Aorta (tissue), 1 donor: ENCODE results near the genes SLAIN1 and SLITRK5.

- PRO-cap: no peak
Observed at GRCh38 chr13:75837906-75838264, 201.8 kb downstream of the LMO7 start.

DNA sequence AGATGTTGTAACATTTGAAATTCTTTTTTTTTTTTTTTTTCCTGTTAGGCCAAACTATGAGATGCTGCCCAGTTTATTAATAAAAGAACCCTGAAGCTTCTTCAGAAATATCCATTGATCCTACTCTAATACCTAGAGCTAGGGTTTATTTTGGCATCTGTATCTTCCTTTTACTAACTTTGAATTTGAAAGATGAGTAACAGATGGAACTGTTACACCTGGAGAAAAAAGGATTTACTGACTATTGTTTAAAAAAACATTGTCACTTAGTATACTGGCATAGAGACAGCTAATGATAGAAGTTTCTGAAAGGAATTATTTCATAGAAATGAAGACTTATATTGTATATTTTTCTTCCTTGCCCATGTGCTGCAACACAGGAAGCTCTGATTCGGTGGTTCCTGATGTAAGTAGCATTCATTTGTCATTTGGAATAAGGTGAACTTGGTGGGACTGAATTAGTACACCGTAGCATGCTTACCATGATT, 203.6 kb downstream of the LMO7 start:
- PRO-cap: no peak

DNA sequence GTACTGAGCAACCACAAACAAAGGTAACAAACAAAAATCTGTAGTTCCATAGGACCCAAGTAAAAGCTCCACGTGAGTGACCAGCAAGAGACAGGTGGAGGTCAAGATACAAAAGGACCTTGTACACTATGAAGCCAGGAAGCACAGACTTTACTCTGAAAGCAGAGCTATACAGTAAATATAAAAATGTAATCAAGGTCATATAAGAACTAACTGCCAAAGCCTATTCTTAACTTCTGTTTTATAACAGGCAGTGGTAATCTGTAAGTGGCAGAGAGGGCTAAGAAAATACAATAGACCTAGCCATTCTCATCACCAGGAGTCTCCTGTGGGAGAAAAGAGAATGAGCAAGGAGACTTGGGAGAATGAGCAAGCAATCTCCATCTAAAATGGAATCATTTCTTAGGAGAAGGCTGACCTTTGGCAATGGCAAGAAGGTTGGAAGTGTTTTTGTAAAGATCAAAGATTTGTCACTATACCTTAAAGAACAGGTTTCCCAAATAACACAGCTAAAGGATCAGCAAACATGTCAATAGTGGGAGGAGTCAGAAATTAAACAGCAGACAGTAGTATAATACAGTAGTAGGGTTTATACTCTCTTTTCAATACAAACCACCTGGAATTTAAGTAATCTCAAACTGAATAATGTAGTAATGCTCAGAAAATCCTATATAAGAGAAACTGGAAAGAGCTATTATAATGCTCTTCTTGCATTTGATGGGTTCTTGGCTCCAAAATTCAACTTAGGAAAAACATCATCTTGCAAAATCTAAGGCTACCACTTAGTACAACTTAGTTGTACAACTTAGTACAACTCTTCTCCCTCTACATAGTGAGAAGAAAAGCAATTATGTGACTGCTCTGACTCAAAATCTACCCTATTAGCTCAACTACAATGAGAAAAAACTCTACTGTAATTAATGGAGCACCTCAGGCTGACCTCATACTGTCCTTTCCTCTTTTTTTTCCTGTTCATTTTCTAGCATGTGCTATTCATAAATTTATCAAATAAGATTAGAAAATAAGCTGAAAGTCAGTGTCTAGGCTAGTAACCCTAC, 12.4 kb downstream of the FBXL3 start:
- PRO-cap: no peak

- PRO-cap: no peak
Observed at GRCh38 chr13:77050375-77051188, 23.6 kb upstream of the FBXL3 start.

GRCh38 chr13:77109294-77109807, 82.4 kb upstream of the FBXL3 start:
- PRO-cap: no peak

- PRO-cap: no peak
Observed at GRCh38 chr13:77132754-77133319, 105.9 kb upstream of the FBXL3 start.

DNA sequence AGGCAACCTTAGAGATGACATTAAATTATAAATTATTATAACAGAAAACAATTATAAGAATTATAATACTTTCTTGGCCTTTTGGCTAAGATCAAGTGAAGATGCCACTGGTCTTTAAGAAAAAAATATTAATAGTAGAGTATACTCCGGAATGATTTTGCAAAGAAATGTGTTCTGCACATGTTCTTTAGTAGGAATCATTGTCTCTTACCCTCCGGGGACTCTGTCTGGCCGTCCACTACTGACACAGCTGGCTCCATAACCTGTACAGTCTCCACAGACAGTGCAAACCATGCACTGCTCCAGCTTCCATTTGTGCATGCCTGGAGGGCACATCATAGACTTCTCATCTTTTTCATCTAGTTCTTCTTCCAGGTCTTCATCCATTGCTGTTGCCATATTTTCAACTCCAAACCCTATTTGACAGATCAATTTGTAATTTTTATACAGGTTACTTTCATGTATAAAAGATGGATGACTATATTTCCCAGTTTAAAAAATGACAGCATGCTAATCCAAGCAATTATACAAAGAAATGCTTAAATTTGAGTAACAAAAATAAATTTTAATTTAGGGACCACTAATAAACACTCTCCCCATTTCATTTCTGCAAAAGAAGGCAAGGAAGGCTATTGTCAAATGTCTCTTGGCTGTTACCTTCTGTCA, 75.8 kb downstream of the MYCBP2 start:
- PRO-cap: no peak

DNA sequence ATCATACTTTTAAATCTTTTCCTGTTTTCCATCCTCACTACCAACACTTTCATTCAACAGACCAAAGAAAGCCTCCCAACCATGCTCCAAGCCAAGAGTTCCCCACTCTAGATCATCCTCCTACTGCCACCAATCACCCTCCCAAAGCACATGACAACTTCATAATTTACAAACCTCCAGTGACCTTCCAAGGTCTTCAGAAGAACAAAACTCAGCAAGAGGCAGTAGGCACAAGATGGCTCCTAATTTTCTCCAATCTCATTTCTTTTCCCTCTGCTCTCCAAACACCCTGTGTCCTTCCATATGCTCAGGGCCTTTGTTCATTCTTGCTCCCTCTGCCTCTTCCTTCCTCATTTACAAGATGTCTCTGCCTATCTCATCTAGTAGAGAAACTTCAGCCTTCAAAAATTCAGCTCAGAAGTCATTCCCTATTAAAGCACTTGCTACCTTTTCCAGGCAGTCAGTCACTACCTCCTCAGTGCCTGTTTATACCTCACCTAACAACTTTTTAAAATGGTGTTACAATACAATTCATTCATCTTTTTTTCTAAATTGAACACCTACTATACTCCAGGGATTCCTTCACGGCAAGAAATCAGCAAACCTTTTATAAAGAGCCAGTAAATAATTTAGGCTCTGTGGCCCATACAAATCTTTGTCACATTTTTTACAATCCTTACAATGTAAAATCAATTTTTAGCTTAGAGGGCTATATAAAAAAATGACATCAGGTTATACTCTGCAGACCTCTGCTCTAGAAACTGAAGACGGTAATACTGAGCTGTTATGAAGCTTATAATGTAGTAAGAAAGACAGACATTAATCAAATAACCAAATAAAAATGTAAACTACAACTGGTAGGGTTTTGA, 75.1 kb downstream of the MYCBP2 start:
- PRO-cap: no peak

- PRO-cap: no peak
Observed at GRCh38 chr13:77261114-77261648, 65.7 kb downstream of the MYCBP2 start.

GRCh38 chr13:77325886-77326227, 1.0 kb downstream of the MYCBP2 start:
- PRO-cap: no peak

- PRO-cap: bidirectional peak, plus-strand start at chr13:77697717, minus-strand start at chr13:77697413
Observed at GRCh38 chr13:77697025-77697776, at the start of gene SLAIN1. Gene SLAIN1 (plus strand): TSS chr13:77697687.

DNA sequence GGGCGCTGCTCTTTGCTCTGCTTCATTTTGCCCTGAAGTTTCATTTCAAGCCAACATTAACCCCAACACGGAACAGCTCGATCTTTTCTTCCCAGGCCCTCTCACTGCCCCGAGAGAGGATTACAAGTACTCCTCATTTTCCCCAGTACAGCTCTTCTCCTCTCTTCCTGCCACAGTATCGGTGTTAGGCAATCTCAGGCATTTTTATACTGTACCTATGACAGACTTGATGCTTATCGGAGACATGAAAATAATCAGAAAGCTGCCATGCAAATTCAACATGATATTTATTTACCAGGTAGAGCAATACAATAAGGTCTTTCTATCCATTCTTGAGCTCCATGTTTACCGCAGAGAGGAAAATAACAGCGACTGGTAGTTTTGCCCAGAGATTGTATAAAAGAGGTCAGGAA, 1.3 kb upstream of the EDNRB start:
- PRO-cap: no peak

DNA sequence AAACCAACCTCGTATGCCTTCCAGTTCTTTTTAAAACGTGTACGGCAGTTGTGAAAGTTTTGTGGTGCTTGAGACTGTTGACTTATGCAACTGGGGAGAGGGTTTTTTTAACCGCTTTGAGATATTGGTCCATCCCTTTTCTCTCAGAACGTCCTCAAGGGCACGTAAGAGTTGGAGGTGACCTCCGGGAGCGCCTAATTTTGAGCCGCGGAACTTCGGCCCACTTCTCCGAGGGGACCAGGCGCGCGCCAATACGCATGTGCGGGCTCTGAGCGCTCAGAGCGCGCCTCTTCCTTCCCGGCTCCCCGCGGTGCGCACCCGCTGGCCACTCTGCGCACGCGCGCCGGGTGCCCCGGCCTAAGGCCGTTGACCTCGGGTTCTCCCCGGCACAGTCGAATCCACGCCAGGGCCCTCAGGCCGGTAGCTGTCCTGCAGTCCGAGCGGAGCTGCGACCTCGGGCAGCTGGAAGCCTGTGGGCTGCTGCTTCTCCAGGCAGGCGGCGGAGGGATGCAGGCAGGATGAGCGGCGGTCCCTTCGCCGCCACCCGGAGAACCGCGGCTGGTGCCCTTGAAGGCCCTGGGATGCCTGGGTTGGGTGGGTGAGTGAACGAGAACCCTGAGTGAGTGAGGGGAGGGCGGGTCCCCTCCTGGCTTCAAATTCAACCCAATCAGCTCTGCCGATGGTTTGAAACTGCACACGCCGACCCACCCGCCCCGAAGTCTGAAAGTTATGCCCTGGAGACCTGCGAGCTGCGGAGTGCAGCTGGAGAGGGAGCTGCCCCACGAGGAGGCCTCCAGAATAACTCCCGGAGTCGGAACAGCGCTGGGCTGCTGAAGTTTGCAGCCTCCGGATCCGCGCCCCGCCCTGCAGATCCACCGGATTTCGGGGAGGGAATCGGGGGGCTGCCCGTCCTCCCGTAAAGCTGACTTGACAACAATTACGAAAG, 7.3 kb downstream of the POU4F1 start:
- PRO-cap: no peak

GRCh38 chr13:79402006-79402399, 4.1 kb downstream of the RBM26 start:
- PRO-cap: no peak

DNA sequence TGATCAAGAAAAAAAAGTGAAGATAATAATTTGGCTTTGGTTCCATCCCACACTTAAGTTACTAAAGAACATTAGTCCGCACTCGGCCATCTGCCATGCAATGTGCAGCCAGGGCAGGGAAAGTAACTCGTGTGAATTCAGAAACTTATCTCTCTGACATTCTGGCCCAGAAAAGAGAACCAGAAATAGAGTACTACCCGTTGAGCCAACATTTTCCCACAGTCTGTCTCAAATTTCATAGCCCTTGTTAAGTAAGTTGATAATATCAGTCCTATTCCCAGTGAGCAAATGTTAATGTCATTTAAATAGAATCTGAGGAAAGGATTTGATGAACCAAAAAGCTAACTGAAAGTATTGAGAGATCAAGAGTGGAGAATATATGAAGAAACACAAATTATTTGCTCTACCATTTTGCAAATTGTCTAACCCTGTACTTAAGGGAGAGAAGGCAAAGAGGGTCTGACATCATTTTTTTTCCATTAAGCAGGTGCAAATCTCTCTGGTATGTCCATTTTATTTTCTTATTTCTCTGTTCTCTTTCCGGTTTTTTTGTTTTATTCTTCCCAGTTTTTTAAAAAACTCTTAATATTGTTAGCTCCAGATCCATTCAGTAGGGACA, 156.3 kb downstream of the NDFIP2 start:
- PRO-cap: no peak

DNA sequence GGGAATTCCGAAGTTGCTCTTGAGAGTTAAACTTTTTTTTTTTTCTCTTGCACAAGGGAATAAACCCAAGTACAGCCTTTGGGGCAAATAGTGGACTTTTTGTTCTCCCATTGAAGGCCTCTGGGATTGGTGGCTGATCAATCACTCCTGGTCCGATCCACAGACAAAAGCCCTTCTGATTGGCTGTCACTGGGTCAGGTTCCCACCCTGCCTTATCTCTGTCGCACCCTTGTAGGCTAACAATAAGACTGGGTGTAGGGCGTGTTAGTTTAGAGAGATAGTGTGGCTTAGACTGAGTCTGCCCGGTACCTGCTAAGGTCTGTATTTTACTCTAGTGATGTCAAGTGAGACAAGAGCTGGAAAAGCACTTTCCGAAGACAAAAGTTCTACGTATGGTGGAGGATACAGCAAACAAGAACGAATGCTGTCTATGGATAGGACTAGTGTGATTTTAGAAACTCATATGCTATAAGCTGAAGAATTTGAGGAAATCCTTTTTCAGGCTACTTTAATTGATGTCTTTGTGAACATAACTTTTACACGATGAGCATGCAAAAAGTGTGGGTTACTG, 380.9 kb downstream of the NDFIP2 start:
- PRO-cap: no peak

GRCh38 chr13:79988989-79989590, 351.8 kb downstream of the SPRY2 start:
- PRO-cap: no peak

- PRO-cap: no peak
Observed at GRCh38 chr13:80400135-80400640, 59.3 kb upstream of the SPRY2 start.

- PRO-cap: no peak
Observed at GRCh38 chr13:80454032-80454516, 113.1 kb upstream of the SPRY2 start.

DNA sequence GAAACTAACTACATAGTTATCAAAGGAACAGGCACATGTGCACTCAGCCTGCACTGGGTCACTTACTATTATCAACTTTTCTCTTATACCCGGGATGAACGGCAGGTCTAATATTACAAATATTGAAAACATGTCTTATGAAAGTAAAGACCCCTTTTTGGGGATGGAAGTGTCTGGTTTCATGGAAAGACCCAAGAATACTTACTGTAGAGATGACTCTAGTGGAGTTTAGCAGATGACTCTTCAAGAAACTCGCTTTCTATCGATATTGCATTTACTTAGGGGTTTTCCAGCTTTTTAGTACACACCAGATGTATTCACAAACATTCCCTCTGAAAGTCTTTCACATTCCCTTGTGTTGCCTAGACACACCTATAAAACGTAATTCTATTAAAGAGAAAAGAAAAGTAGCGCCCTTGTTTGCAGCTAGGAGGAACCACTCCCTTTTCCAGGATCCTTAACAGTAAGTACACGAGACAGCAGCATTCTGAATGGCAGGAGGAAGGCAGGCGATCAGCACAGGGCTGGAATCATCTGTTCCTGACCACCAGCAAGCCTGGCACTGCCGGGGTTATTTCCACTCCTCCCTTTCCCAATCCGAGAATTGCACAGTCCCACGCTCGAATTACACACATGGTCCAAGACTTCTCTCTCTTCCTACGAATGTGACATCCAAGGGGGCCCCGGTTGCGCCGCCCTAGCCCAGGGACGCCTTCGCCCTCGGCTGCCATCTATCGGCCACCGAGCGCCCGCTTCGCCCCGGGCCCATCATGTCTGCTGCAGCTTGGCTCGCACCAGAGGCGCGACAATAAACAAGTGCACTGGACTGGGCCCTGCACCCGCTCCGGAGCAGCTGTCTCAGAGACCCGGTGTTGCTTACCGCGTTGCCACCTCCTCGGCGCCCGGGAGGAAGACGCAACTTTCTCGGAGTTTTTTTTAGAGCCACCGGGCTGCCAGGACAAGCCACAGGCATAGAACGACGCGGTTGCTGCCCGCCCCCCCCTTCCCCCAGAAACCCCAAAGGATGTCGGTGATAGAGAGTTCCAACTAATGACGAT, at the start of gene SLITRK5:
Gene SLITRK5 (plus strand): TSS at position 741 of the 1,058 bp plus-strand sequence.
- PRO-cap: no peak